ENCODE data around the genes TUBA1B, KCNH3 and FMNL3.

- RRBS, 2 experiments = no CpG with 5 or more reads among the region's 12 CpGs
Observed at GRCh38 chr12:48938549-48939378, 13.5 kb upstream of the FKBP11 start.

- RRBS, 2 experiments = no CpG with 5 or more reads among the region's 3 CpGs
Observed at GRCh38 chr12:49002236-49002652, 3.1 kb upstream of the DDN start.

GRCh38 chr12:49019099-49019494 lies 521 bp upstream of the PRKAG1 start:
- RRBS, 2 experiments = no CpG with 5 or more reads among the region's 9 CpGs

DNA sequence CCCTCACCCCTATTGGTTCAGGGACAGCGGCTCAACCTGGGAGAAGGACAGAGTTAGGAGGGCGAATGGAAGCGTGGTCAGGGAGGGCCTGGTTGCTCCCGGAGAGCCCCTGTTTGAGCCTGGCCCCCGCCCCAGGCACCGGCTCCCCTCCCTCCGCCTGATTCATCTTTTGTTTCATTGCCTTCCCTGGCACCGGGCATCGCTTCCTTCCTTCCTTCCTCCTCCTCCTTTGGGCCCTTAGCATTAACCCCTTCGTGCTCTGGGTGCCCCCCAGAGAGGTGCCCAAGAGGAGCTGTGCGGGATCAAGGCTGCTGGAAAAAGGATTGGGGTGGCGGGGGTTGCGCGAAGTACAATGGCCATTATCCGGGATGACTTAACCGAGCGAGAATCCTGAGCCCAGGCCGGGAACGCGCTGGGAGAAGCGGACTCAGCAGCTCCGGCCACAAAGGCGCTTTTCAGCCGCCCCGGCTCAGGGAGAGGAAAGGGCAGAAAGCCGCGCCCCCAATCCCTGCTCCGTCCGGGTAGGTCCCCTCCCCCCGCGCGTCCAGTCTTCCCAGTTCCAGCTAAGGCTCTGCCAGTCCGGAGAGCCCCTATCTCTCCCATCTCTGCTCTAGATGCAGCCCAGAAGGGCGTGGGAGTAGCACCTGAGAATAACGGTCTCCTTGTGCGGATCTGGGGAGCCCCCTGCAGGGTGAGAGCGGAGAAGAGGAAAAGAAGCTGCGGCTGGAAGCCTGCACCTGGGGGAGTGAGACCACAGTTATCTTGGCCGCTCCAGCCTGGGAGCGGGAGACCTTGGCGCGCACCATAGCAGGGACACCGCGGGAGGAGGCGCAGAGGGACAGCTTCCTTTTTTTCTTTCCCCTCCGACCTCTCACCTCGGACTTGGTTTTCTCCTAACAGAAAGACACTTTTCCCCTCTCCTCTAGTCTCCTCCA lies 2.7 kb downstream of the DHH start:
- RRBS, 2 experiments = 11 to 19% methylated on average over 16 to 20 of the region's 47 CpGs

DNA sequence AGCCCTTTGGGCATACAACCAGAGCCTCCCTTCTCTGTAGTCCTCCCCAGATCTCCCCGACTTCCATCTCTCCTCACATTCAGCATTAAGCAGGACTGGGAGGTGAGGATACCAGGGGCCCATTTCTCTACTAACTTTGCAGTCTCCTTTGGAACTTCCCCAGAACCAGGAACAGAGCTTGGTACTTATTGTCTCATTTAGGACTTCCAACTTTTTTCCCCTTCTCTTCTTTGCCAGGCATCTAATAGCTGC lies 489 bp upstream of the DHH start:
- RRBS, 2 experiments = no CpG with 5 or more reads among the region's 1 CpG

DNA sequence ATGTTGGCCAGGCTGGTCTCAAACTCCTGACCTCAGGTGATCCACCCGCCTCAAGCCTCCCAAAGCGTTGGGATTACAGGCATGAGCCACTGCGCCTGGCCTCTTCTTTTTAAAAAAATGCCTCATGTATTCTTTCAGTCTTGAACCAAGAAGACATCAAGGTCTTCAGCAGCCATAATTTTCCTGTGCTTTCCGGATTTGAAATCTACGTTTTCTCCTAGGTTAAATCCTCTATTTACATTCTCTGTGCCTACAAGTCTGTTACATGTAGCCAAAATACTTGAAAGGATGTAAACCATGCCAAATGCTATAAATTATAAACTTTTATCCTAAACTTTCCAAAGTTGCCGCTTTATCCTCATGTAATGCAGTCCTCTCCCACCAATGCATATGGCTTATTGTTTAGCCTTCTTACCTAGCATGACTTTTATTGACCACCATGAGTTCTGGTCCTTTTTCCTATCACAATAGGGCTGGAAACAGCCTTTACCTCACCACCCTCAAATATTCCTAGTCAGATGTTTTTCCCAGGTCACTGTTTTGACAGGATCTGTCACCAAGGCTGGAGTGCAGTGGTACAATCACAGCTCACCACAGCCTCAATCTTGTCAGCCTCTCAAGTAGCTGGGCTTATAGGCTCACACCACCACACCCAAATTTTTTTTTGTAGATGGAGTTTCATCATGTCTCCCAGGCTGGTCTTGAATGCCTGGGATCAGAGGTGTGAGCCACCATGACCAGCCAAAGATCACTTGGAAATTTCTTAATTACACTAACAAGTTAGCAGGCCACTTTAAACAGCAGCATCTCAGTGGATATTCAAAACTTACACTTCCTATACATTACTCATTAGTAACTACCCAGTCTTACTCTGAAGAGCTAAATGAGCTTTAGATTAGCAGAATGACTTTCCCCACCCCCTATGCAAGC lies 4.3 kb downstream of the TUBA1B start:
- RRBS, 2 experiments = no CpG with 5 or more reads among the region's 6 CpGs

- RRBS, 2 experiments = under 1% methylated on average over 22 of the region's 67 CpGs
Observed at GRCh38 chr12:49131200-49131902, at the start of gene TUBA1B. Gene TUBA1B, minus strand, starts transcription at chr12:49131395.

GRCh38 chr12:49183081-49183552 lies 5.8 kb downstream of the TUBA1A start:
- RRBS, 2 experiments = no CpG with 5 or more reads among the region's 12 CpGs

GRCh38 chr12:49183553-49184054 lies 5.3 kb downstream of the TUBA1A start:
- RRBS, 2 experiments = no CpG with 5 or more reads among the region's 7 CpGs

DNA sequence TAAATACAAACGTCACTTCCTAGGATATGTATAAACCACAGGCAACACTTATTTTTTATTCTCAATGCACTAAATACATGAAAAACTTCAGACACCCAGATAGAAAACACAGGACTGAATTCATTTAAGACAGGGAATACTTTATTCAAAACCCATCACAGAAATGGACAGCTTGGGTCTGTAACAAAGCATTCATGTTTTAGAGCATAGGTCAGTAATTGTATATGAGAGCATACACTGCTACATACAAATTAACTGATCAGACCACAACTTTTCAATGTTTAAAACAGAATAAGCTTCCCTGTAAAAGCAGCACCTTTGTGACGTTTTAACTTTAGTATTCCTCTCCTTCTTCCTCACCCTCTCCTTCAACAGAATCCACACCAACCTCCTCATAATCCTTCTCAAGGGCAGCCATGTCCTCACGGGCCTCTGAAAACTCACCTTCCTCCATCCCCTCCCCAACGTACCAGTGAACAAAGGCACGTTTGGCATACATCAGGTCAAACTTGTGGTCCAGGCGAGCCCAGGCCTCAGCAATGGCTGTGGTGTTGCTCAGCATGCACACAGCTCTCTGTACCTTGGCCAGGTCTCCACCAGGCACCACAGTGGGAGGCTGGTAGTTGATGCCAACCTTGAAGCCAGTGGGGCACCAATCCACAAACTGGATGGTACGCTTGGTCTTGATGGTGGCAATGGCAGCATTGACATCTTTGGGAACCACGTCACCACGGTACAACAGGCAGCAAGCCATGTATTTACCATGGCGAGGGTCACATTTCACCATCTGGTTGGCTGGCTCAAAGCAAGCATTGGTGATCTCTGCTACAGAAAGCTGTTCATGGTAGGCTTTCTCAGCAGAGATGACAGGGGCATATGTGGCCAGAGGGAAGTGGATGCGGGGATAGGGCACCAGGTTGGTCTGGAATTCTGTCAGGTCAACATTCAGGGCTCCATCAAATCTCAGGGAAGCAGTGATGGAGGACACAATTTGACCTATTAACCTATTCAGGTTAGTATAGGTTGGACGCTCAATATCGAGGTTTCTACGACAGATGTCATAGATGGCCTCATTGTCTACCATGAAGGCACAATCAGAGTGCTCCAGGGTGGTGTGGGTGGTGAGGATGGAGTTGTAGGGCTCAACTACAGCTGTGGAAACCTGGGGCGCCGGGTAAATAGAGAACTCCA lies 3.8 kb downstream of the TUBA1A start:
- RRBS, 2 experiments = no CpG with 5 or more reads among the region's 16 CpGs

GRCh38 chr12:49538448-49539362 lies at the start of gene KCNH3:
Gene KCNH3, plus strand, starts transcription at chr12:49539030.
- RRBS, 2 experiments = 3 to 8% methylated on average over 59 of the region's 105 CpGs

DNA sequence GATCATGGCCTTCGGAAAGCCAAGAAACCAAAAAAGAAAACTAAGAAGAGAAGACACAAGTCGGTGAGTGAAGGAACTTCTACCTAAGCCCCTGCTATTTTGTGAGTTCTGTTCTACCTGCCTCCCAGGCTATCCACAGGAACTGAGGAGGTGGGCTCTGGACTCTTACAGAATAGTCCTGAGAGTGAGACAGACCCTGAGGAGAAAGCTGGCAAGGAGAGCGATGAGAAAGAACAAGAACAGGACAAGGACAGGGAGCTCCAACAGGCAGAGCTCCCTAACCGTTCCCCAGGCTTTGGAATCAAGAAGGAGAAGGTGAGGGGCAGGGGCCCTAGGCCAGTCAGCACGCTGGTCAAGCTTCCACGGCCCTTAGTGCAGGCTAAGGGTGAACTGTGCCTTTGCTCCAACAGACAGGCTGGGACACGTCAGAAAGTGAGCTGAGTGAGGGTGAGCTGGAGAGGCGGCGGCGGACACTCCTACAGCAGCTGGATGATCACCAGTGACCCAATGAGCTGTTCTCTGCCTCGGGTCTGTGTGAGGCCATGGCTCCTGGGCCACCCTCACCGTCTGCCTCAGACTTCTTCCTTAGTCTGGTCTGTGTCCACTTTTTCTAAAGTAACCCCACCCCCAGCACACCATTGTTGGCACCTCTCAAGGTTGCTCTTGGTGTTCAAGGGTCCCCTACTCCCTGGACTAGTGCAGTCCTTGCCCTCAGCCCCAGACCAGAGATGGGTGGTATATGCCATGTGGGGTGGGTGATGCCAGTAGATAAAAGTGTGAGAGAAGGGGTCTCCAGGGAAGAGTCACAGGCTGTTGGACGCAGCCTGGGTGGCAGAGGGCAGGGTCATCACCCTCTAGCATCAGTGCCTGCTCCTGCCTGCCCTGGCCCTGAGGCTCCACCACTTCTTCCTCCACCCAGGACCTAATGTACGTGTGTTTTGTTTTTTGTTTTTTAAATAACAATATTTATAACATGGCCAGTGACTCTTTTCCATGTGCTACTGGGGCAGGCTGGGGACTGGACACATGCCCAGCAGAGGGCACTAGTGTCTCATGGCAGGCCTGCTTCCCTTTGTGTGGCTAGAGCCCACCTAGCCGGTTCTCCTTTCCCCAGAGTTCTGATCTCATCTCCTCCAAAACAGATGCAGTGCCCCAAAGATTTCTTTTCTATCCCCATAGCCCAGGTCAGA lies 20.7 kb downstream of the PRPF40B start:
- RRBS, 2 experiments = no CpG with 5 or more reads among the region's 15 CpGs

DNA sequence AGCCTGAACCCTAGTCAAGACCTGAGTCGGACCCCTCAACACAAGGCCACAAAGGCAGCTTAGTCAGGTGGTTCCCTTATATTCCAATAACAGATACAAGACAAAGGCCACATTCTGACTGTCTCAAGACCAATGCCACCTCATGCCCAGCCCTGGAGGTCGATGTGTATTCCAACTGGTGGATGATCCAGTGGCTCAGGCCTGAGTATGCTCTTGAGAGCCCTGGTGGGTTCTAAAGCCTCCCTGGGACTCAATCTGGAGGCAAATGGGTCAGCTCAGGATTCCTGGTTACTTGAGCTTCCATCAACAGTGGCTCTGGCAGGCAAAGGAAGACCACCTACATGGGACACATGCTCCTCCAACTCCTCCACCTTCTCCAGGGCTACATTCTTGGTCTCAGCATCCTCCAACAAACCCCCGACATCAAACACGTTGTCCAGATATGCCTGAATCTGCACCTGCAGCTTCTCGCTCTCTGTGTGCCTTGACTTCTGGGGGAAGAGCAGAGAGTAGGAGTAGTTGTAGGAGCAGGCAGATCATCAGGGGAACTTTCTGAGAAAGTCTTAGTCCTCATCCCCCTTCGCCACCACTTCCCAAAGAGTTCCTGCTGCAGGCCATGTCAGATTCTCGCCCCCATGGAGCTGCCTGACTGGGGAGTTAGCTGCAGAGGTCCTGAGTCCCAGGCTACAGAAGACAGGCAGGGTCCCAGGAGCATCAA lies 30.2 kb downstream of the PRPF40B start:
- RRBS, 2 experiments = no CpG with 5 or more reads among the region's 7 CpGs

DNA sequence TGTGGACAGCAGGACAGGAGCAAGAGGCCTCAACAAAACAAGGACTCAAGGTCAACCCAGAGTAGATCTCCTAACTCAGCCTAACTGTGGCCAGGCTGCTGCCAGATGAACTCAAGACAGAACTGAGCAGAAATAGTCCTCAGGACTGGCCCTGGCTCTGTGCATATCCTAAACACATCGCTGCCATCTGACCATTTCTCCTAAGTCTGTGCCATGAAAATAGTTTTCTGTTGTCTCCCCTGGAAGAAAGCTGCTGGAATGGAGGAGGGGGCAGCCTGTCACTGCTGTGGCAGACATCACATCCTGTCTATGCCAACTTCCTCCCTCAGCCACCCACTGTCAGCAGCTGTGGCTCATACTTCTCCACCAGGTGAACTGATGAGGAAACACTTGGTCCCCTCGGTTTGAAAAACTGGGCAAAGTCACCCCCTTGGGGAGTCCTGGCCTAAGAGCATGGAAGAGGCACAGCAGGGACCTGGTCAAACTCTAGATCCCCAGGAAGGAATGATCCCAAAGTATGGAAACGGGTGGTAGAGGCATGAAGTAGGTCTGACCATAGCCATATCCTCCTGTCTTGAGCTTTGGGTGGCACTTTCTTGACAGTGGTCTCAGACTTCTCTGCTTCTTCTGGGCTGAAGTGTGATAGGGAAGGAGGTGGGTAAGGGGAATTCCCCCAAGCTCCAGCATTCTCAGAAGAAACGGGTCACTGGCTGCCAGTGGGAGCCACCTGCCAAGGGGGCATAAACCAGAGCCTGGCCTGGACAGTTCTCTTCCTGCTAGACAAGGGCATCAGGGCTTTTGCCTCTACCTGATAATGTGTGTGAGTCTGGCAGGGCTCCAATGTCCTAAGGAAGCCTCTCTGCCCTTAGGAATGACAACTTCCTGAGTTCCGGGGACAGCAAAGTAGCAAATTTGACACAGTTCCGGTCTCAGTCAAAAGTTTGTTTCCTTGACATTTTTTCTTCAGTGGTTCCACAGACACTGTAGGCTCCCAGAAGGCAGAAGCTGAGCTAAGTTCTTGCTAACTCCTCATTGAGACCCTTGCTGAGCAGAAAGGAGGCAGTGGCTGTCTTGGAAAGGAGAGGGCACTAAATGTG lies 36.1 kb downstream of the FMNL3 start:
- RRBS, 2 experiments = no CpG with 5 or more reads among the region's 6 CpGs

- RRBS, 2 experiments = under 1 to 1% methylated on average over 54 to 60 of the region's 73 CpGs
Observed at GRCh38 chr12:49707173-49707676, at the start of gene FMNL3. Gene FMNL3, minus strand, starts transcription at chr12:49707405.

DNA sequence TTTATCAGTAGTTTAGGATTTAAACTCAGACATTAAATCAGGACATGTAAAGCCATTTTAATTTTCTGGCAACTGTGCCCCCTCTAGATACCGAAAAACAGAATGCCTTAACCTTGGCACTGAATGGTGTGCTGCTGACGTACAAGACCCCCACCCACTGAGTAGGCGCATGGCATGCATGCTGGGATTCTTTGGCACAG lies 11.7 kb downstream of the TMBIM6 start:
- RRBS, 2 experiments = no CpG with 5 or more reads among the region's 3 CpGs

- RRBS, 2 experiments = no CpG with 5 or more reads among the region's 7 CpGs
Observed at GRCh38 chr12:49784125-49784874, 42.9 kb downstream of the TMBIM6 start.

DNA sequence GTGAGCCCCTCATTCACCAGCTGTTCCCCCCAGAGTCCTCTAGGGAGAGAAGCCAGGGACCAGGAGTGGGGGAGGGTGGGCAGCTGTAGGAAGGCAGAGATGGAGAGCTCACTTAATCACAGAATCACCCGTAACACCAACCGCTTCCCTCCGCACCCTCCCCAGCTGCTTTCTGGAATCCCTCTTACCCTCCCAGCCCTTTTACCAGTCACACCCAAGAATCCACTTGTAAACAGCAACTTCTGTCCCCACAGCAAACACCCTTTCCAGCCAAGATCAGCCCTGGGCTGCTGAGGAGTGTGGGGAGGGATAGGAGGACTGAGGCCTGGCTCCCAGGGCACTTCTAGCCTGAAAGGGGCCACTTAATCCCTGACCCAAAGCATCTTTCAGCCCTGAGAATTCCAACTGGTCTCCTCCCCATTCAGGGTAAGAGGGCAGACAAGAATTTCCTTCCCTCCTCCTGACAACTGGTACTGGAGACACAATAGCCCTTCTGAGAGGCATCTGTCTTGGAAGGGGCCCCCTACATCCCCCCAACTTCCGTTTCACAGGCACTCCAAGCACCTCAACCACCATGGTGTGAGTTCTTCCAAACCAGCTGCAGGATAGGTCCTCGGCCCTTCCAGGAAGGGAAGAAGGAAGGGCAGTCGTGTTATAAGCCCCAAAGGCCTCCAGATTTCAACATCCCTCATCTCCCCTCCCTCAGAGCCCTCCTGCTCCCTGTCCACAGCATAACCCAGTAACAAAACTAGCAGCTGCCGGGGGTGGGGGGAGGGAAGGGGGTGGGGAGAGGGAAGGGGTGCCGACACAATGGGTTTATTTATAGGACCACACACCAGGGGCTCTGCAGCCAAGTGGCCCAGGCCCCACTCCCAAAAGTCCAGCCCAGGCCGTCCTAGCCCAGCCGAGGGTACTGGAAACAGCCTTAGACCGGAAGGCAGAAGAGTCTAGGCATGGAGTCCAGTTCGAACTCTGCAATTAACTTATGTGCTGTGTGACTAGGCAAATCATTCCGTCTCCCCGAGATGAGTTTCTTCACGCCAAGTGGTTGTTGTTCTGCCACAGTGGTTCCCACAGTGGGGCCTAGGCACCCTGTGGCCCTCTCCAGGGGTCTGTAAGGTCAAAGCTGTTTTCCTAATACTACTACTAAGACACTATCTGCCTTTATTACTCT lies 18.4 kb downstream of the NCKAP5L start:
- RRBS, 2 experiments = no CpG with 5 or more reads among the region's 15 CpGs

DNA sequence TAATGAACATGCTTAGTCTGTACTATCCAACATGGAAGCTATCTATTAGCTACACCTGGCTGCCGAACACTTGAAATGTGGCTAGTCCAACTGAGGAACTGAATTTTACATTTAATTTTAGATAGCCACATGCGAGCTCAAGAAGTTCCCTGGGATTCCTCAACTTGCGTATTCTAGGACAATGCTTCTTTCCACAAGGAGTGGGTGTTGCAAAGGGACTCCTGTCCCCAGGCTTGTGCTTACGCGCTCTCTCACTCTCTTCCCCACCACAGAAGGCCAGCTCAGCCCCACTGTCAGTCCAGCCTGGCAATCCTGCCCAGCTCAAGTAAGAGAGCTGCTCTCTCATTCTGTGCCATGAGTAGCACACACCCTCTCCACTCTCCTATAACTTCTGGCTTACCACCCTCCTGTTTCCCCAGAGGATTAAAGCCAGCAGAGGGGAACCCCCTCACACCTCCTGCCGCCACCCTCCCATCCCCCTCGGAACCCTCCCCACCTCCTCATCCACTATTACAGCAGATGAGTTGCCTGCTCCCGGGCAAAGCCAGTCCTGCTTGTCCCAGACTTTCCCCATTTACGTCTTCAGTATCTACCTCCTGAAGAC lies 17.1 kb downstream of the NCKAP5L start:
- RRBS, 2 experiments = no CpG with 5 or more reads among the region's 9 CpGs

DNA sequence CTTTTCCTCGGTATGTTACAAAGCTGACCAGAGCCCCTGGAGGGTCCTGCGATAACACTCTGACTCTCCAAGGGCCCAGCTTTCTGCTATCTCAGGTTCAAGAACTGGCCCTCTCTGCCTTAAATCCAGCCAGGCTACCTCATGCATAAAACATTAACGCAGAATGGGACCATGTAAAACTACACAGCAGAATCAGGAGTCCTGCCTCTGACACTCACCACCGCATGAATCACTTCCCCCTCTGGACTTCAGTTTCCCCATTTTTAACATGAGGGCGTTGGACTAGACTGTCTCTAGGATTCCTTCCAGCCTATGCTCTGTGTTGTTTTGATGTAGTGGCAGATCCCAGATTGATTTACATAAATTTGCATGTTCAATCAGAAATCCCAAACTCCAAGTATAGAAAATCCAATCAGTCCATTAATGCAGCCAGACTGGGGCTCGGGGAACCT lies 3.3 kb downstream of the NCKAP5L start:
- RRBS, 2 experiments = no CpG with 5 or more reads among the region's 6 CpGs